Spinal cord (tissue), 3 donors: ENCODE measurements around the gene MAML3.

DNA sequence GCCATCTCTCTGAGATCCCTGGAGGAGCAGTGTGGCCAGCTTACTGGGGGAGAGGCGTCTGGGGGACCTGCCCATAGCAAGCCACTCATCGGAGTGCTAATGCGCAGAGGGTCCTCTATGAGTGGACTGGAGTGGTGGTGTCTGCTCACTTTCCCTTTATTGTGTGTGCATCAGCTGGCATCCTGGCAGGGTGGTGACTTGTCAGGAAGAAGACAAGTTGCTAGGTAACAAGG, 42.6 kb upstream of the MGST2 start:
- PRO-cap: no peak
- RAMPAGE, long total RNA: start-site peak on the minus strand centred at position 171 of the sequence, 87 bp wide, 8 and 6 reads in 2 replicates

- PRO-cap: no peak
- RAMPAGE, long total RNA: no peak
Measured at GRCh38 chr4:139919021-139919333, 235.0 kb downstream of the MAML3 start.

GRCh38 chr4:139921532-139922321, 232.3 kb downstream of the MAML3 start:
- PRO-cap: no peak
- RAMPAGE, long total RNA: no peak

DNA sequence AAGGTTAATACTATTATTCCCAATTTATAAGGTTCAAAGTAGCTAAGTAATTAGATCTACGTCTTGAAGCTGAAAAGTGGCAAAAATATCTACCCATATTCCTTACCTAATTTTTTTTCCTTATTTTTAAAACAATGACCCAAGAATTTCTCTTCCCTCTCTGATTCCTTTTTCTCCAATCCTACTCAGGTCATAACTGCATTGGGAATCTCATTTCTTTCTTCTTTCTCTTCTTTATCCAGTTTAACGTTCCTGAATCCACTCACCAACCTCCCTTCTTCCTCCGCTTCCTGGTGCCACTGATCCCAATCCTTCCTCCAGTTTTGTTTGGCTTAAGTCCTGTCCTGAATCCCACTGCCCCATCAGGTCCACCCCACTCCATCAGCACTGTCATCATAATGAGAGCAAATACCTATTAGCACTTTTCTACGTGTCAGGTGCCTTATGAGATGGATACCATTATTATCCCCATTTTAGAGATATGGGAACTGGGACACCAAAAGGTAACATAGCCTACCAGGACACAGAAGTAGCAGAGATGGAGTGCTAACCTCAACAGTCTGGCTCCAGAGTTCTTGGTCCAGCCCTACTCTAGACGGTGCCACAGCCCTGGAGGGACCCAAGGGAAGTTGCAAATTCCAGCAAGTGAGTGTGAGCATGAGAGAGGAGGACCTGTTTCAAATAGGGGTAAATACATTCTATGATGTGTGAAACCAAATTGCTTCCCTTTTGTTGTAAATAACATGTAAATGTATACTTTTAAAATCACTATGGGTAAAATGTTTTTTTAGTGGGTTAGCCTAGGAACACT, 132.3 kb downstream of the MAML3 start:
- PRO-cap: no peak
- RAMPAGE, long total RNA: no peak

DNA sequence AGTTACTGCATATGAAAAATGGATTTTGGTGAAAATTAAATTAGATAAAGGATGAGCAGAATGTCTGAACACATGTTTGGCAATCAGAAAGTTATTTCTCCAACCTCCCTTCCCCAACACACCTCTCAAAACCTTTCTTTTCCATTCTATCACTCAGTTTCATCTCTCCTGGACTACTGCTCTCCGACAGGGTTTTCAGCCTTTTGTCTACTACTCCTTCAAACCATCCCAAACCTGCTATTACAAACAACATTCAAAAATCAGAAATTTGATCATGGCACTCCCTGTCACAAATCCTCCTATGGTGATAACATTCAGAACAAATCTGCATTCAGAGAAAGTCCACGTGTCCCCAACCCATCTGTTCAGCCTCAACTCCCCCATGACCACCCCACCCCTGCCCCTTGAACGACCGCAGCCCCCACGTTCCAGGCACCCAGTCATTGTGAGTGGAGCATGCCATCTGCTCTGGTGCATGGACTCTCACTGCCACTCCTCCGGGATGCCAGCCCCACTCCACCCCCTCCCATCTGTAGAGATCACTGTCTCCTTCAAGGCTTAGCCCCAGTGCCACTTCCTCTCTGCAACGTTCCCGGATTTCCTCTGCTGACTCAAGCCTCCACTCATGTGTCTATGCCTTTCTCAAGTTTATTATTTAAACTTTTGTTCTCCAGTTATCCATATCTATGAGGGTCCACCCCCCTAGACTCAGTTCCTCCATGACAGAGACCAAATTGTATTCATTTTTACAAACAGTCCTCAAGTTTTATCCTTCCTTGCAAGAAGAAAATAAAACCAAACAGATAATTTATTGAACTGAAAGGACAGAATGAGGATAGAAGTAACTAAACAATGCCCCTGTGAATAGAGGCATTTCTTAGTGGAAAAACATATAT, 54.1 kb downstream of the MAML3 start:
- PRO-cap: no peak
- RAMPAGE, long total RNA: no peak

- PRO-cap: no peak
- RAMPAGE, long total RNA: no peak
Measured at GRCh38 chr4:140153717-140154602, at the start of gene MAML3. Gene MAML3 (minus strand): TSS chr4:140154184.

DNA sequence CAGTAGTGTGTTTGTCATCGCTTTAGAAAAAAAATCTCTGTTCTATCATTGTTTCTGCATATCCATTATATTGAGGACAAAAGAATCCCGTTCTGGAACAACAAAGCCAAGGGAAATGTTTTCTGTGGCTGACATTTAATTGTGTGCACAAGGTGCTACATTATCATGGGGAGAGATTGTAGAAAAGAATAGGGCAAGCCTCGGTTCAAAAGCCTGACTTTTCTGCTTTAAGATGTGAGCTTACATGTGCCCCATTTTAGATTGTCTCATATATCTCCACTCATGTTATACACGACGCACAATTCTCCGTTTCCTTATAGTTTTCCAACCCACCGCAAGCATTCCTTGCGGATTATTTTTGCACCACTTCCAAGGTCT, 99.5 kb upstream of the MAML3 start:
- PRO-cap: no peak
- RAMPAGE, long total RNA: no peak

- PRO-cap: no peak
- RAMPAGE, long total RNA: no peak
Measured at GRCh38 chr4:140426469-140427523, 652 bp downstream of the CLGN start.

- PRO-cap: no peak
- RAMPAGE, long total RNA: no peak
Measured at GRCh38 chr4:140947484-140947826, 185.8 kb downstream of the RNF150 start.

DNA sequence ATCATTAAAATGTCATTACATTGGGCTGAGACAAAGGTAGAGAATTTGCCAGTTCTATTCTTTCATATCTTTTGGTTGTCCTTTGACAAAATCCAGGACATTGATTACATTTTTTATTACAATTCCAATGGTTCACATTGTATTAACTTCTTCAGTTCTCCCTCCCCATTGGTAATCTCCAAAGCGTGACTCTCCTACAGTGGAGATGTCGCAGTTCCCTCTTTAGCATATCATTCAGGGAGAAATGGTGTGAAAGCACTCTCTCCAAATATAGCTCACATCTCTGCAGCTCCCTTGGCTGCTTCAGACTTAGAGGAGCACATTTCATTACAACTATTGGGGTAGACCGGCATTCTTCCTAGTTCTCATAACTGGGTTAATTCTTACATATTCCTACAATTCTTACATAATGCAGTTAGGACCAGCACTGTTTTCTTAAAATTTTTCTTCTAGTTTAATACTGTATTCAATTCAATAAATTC, 25.4 kb downstream of the RNF150 start:
- PRO-cap: no peak
- RAMPAGE, long total RNA: no peak

DNA sequence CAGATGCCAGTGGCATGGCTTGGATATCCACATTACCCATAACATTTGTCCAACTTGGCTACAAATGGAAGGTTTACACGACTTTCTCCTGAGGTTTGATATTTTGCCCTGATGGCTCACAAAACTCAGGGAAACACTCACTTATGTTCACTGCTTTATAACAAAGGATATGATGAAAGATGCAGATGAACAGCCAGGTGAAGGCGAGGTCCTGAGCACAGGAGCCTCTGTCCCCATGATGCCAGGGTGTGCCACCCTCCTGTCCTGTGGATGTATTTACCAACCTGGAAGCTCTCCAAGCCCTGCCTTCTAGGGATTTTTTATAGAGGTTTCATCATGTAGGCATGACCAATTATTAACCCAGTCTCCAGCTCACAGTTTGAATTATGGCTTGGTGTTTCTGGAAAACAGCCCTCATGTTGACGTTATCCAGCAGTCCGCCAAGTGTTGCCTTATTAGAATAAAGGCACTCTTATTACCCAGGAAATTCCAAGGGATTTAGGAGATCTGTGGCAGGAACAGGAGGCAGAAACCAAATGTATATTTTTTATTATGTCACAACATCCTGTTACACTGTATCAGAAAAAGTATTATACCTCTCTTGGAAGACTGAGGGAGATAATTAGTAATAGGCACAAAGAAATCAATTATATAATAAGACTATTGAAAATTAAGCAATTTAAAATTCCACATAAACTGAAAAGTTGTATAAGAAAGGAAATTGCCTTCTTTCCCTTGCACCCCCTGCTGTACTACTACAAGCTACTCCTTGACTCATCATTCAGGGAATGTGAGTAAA, 129.5 kb downstream of the ZNF330 start:
- PRO-cap: no peak
- RAMPAGE, long total RNA: no peak

DNA sequence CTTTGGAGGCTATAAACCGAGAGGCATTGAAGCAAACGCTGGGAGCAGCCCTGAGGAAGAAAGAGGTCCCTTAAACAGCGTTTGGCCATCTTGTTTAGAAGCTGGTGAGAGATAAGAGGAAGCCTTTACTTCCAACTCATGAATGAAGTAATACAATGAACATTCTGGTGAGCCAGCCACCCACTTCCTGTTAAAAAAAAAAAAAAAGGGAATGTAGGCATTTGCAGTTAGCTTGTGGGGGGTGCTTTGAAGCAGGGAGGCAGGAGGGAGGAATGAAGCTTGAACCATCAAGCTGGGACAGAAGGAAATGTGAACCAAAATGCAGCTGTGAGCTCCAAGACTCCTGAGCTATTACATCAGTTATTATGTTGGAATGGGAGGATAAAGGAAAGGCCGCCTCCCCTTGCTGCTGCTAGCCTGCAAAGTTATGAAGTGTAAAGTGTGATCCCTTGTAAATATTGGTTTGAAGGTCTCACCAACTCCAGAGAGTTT, 132.5 kb downstream of the ZNF330 start:
- PRO-cap: no peak
- RAMPAGE, long total RNA: no peak

DNA sequence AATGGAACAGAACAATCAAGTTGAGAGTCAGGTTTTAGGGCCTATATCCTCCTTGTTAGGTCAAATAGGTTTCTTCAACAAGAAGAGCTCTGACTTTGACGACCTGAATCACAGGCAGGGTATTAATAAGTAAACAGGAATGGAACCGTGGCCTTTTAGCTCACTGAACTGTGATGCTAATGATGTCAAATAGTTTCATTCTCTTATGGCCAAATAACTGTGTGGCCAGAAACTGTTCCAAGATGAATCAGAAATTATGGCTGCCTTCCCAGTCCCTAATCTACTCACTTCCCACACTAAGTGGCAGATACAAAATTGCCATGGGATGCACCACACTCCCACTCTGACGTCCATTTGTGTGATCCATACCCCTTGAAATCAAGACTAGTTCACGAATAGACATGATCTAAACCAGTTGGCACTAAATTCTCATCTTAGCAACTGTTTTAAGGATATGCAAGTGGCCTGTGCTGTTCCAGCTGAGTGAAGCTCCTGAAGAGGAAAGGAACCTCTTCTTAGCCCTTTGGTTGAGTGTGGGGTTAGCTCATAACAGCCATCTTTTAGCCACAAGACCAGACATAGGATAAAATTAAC, 455.4 kb downstream of the IL15 start:
- PRO-cap: no peak
- RAMPAGE, long total RNA: no peak

GRCh38 chr4:142132534-142133475, 496.4 kb downstream of the IL15 start:
- PRO-cap: no peak
- RAMPAGE, long total RNA: no peak

DNA sequence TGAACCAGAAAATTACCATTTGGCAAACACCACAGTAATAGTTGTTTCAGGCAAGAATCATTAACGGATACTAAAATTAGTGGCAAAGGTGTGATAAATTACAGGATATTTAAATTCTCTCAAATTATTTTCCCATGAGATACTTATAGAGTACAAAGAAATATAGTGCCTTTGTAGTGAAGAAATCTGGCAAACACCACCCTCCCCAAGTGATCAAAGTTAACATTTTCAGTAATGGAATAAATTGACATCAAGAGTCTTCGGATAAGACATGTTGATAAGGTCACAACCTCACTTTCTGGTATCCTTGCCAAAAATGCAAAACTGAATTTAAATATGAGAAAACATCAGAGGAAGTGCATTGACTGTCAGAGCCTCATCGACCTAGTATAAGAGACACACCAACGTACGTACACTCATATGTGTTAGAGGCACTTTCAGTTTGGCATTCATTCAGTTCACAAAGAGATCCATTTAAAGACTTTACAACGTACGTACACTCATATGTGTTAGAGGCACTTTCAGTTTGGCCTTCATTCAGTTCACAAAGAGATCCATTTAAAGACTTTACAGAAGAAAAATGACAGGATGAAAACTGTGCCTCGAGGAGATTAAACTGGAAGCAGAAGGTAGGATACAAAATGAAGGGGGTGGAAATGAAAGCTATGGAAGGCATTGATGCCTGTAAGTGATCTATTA, 280.4 kb downstream of the INPP4B start:
- PRO-cap: no peak
- RAMPAGE, long total RNA: no peak

GRCh38 chr4:142817245-142817796, 28.8 kb downstream of the INPP4B start:
- PRO-cap: no peak
- RAMPAGE, long total RNA: no peak

- PRO-cap: no peak
- RAMPAGE, long total RNA: no peak
Measured at GRCh38 chr4:143358830-143359357, 22.2 kb downstream of the GAB1 start.

- PRO-cap: no peak
- RAMPAGE, long total RNA: no peak
Measured at GRCh38 chr4:143377476-143378258, 41.0 kb downstream of the GAB1 start.

- PRO-cap: no peak
- RAMPAGE, long total RNA: no peak
Measured at GRCh38 chr4:143911504-143912406, 6.4 kb upstream of the GYPE start.

DNA sequence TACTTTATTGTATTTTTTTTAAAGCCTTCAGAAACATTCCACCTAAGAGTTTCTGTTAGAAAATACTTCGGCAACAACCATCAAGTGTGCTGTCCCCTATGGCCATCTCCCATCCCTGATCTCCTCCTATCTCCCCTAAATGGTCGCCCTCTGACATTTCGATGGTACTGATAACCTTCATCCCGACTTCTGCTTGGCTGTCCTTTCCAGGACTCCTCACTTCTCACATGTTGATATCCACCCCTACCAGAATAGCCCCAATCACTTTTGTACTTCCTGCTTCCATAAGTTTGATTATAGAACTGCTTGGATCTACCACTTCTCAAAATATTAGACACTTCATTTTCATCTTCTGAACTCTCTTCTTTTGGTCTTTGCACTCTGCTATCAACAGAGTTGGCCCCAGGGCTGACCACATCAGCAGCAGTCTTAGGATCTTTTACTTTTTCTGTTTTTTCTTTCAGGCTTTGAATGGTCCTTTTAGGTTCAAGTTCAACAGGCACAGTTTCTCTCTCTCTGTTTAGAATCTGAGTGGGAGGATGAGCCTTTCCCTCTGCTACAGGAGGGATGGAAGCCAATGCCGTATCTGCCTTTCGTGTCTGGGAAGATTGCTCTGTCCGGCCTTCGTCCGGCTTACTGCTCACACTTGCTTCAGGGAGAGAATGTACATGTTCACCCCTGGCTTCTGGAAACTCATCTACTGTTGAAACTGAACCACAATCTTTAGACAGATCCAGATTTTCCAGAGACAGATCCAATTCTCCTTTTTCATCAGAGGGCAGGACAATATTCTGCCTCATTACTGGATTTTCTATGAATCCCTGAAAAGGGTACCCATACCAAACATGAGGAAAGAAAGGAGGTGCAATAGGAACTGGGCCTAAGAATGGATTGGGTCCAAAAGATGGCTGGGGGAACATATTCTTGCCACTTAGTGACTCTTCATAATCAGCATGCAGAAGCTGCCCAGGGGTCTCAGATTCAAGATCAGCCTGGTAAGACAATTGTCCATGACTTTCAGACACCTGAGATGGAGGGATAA, 39.6 kb downstream of the ABCE1 start:
- PRO-cap: no peak
- RAMPAGE, long total RNA: no peak